Lower leg skin (tissue), 2 donors: ENCODE results near the genes CATSPERG and NCCRP1.

DNA sequence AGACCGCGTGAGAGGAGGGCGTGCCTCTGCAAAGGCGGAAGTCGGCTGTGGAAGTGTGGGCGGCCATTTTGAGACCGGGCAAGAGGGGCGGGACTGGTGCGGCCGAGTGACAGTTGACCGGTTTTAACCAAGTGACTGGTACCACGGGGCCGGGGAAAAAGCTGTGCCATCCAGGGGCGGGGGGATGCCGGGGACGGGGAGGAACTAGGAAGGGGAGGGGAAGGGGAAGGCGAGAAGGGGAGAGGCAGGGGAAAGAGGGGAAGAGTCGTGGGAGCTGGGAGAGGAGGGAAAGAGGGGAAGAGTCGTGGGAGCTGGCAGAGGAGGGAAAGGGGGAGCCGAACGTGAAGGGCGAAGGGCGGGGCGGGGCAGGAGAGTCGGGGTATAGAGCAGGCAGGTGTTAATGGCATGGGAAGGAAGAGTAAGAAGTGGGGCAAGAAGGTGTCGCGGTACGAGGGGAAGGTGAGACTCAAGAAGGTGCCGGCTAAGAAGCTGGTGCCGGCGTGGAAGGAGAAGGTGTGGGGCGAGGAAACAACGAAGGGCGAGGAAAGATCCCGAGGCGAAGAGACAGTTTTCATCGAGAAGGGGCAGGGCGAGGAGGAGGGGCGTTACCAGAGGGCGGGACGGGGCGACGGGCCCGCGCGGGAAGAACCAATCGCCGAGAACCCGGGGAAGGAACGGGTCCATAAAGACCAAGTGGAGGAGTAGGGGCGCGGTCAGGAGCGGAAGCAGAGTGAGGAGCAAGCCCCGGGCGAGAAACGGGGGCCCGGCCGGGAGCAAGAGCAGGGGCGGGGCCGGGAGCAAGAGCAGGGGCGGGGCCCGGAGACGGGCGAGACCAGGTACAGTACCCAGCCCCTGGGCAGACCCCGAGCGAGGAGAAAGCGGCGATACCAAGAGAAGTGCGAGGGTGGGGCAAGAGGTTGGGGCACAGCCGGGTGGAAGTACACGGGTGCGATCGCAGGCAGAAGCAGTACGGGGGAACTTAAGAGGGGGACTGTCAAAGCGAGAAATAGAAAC lies at the start of gene CATSPERG:
Gene CATSPERG, plus strand, starts transcription at position 93 of the 1,014 bp plus-strand sequence.
- PRO-cap: bidirectional peak, plus-strand start at position 134 of the sequence, minus-strand start outside the sequence; bidirectional peak, plus-strand start at position 806 of the sequence, minus-strand start at position 597 of the sequence
- RAMPAGE, long total RNA, 2 experiments: start-site peak on the plus strand in 1 of 2 experiments, centred at position 411 of the sequence, 14 reads per replicate

DNA sequence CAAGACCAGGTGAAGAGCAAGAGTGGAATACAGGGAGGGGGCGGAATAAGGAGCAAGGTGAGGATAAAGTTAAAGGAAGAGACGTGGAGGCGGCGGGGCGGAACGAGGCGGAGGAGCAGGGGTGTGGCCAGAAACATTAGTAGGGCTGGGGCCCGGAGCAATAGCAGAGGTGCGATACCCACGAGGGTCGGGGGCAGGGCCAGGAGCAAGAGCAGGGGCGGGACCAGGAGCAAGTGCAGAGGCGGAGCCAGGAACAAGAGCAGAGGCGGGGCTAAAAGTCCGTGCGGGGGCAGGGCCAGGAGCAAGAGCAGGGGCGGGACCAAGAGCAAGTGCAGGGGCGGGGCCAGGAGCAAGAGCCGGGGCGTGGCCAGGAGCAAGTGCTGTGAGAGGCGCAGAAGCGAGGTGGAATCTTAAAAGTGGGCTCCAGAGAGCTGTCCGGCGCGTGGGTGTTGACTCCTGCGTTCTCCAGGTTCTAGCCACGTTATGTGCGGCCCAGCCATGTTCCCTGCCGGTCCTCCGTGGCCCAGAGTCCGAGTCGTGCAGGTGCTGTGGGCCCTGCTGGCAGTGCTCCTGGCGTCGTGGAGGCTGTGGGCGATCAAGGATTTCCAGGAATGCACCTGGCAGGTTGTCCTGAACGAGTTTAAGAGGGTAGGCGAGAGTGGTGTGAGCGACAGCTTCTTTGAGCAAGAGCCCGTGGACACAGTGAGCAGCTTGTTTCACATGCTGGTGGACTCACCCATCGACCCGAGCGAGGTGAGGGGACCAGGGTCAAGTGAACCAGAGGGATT lies 1.3 kb downstream of the CATSPERG start:
- PRO-cap: bidirectional peak, plus-strand start at position 352 of the sequence, minus-strand start at position 109 of the sequence
- RAMPAGE, long total RNA, 2 experiments: start-site peak on the plus strand in 1 of 2 experiments, centred at positions 333 to 560 of the sequence, 6 to 11 reads per replicate

GRCh38 chr19:38395894-38396157 lies 7.1 kb upstream of the FAM98C start:
- PRO-cap: unidirectional peak, minus-strand start at chr19:38396053
- RAMPAGE, long total RNA, 2 experiments: no peak in any of the 2 experiments

DNA sequence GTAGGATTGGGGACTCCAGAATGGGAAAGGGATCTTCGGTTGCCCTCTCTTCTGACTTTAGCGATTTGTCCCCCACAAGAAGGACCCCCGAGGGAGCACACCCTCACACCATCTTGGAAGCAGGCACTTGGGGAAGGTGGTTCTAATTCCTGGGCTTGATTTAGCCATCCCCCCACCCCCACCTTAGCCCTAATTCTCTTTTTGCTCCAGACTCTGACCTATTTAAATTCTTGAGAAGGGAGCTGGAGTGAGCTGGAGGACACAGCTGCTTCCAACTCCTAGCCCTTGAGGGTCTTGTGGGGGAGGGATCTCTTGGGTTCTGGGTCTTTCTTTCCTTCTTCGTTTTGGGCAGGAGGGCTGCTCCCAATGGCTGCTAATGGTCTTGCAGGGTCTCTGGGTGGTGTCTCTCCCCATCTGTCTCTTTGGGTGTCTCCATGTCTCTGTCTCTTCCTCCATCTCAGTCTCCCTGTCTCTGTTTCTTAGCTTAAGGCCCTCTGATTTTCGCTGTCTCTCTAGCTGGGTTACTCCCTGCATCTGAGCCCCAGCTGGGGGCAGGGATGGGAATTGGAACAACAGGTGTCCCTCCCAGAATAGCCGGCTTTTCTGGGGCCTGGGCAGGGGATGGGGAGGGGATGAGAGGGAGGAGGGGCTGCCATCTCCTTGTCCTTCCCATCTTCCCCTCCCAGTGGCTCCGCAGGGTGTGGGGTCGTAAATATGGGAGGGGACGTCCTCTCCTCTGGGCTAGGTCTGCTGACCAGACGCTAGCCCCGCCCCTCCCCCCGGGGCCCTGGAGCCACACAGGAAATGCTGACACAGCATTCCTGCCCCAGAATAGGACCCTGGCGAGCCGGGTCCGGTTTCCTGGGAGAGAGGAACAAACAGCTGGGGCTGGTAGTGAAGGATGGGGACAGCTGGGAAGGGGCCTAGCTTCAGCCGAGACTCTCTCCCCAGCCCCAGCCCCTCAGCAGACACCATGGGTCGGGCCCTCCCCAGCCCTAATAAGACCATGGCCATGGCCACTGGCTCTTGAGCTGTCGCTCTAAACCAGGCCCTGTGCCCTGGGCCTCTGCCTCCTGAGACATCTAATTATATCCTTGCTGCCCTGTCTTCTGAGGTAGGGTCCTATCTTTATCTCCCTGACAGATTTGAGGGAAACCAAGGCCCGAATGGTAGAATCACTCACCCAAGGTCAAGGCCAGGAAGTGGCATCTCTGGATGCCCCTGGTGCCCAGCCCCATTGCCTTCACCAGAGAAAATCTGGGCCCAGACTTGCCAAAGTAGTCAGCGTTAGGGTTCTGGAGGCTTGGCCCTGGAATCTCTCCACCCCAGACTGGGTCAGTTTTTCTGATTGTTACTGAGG lies 1.1 kb downstream of the RYR1 start:
- PRO-cap: no peak
- RAMPAGE, long total RNA, 2 experiments: no peak in any of the 2 experiments

- PRO-cap: no peak
- RAMPAGE, long total RNA, 2 experiments: no peak in any of the 2 experiments
These were observed 57.0 kb downstream of the RYR1 start for GRCh38 chr19:38490359-38490976.

DNA sequence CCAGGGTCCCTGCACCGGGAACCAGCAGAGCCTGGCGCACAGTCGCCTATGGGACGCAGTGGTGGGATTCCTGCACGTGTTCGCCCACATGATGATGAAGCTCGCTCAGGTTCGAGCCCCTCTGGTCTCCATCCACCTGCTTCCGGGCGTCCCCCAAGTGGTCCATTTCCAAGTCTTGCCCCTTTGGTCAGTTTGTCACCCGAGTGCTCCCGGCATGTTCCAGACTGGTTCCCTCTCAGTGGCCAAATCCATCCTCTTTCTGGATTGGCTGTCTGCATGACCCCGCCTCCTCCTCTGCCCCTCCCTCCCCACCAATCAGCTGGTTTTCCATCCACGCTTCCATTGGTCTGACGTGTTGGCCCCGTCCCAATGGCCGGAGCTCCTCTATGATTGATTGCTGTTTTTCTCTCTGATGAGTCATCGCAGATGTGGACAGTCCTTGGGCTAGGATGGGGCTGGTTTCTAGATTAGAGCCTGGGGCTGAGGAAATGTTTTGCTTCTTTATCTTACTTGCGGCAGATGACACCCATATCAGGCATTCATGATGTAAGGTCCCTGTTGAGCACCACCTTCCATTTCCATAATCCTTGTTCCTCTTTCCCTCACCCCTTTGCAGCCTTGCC lies 73.9 kb downstream of the MAP4K1 start:
- PRO-cap: no peak
- RAMPAGE, long total RNA, 2 experiments: no peak in any of the 2 experiments

DNA sequence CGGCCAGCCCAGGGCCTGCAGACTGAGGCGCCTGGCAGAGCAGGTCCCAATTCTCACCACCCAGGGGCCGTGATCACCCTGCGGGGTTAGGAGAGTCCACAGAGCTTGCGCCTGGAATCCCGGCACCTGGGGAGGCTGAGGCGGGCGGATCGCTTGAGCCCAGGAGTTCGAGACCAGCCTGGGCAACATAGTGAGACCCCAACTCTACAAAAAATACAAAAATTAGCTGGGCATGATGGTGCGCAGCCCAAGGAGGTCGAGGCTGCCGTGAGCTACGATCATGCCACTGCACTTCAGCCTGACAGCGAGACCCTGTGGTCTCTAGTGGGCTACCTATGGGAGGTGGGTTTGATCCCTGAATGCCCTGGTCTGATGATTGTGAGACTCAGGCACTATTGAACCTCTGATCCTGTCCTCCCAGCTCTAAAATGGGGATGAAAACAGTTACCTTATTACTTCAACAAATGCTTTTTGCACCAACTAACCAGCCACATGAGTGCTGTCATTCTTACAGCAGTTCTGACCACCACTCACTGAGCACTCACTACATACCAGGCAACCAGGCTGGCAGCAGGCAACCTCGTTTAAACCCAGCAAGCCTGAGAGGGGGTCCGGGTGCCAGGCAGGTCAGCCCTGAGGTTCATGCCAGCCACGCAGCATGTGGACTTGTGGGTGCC lies 19.5 kb downstream of the CAPN12 start:
- PRO-cap: no peak
- RAMPAGE, long total RNA, 2 experiments: no peak in any of the 2 experiments

GRCh38 chr19:38743921-38744449 lies 289 bp downstream of the CAPN12 start:
- PRO-cap: no peak
- RAMPAGE, long total RNA, 2 experiments: no peak in any of the 2 experiments

- PRO-cap: no peak
- RAMPAGE, long total RNA, 2 experiments: start-site peak on the minus strand in 1 of 2 experiments, at chr19:38790863-38790899 at its widest, 16 reads per replicate
These were observed 1.6 kb downstream of the LGALS7B start for GRCh38 chr19:38790541-38791128.

GRCh38 chr19:38799414-38799833 lies 10.4 kb downstream of the LGALS7B start:
- PRO-cap: no peak
- RAMPAGE, long total RNA, 2 experiments: no peak in any of the 2 experiments

GRCh38 chr19:38841355-38841813 lies 8.4 kb downstream of the HNRNPL start:
- PRO-cap: no peak
- RAMPAGE, long total RNA, 2 experiments: no peak in any of the 2 experiments

GRCh38 chr19:38845187-38846018 lies 4.4 kb downstream of the HNRNPL start:
- PRO-cap: no peak
- RAMPAGE, long total RNA, 2 experiments: no peak in any of the 2 experiments

GRCh38 chr19:38851697-38852214 lies 2.0 kb upstream of the HNRNPL start:
- PRO-cap: bidirectional peak, plus-strand start at chr19:38852103, minus-strand start at chr19:38851908
- RAMPAGE, long total RNA, 2 experiments: no peak in any of the 2 experiments

GRCh38 chr19:38862353-38863058 lies 12.7 kb upstream of the HNRNPL start:
- PRO-cap: no peak
- RAMPAGE, long total RNA, 2 experiments: no peak in any of the 2 experiments

DNA sequence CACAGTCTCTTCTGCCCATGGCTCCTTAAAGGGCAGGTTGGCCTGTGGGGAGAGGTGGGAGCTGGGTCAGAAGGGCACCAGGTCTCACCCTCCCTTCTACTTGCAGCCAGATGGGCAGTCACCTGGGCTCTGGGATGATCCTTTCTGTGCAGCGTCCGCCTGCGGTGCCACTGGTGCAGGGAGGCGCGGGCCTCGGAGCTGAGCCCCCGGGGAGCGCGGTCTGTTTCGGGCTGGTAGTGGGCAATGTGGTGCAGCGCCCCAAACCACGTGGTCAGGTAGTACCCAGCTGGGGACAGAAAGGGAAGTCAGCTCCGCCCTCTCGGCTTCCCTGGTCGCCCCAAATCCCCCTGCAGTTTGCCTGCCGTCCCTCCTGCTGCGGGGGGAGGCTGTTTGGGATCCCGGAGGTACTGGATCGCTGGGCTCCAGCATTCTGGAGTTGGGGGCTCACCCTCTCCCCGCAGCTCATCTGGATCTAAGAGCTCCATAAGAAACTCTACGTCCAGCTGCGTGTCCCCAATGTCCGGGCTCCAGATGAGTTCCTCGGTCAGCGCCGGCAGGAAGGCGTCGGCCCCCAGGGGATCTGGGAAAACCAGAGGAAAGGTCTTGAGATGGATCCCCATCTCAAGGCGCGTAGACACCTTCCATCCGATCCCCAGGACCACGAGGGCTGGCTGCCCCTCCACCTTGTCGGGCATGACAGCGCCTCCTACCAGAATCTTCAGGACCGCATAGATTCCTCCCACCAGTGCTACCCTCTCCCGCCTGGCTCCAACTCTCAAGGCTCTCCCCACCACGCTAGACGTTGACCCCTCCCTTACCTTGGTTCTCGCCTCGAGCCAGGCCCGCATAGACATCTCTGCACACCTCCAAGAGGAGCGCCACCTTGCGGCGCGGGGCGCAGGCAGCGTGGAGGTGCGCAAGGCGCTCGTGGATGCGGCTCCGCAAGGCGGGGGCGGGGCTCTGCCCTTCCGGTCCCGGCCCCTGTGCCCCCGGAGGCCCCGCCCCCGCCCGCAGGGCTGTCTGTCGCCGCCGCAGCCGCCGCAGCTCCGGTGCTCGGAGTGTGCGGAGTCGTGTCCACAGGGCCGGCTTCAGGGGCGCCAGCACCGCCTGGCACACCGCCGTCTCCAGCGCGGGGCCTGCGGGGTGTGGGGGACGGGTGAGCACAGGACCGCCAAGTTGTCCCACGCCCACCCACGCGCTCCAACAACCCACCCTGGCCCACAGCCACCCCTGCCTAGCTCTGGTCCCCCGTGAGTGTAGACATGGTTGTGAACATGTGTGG lies 8.5 kb downstream of the RINL start:
- PRO-cap: bidirectional peak, plus-strand start at position 1,048 of the sequence, minus-strand start at position 828 of the sequence
- RAMPAGE, long total RNA, 2 experiments: start-site peak on the minus strand in 1 of 2 experiments, centred at position 914 of the sequence, 64 reads per replicate

- PRO-cap: no peak
- RAMPAGE, long total RNA, 2 experiments: no peak in any of the 2 experiments
These were observed 1.5 kb downstream of the FBXO27 start for GRCh38 chr19:39030826-39031184.

GRCh38 chr19:39045906-39046699 lies 13.8 kb upstream of the FBXO27 start:
- PRO-cap: no peak
- RAMPAGE, long total RNA, 2 experiments: no peak in any of the 2 experiments

- PRO-cap: no peak
- RAMPAGE, long total RNA, 2 experiments: no peak in any of the 2 experiments
These were observed 10.8 kb downstream of the PAK4 start for GRCh38 chr19:39135958-39137245.

DNA sequence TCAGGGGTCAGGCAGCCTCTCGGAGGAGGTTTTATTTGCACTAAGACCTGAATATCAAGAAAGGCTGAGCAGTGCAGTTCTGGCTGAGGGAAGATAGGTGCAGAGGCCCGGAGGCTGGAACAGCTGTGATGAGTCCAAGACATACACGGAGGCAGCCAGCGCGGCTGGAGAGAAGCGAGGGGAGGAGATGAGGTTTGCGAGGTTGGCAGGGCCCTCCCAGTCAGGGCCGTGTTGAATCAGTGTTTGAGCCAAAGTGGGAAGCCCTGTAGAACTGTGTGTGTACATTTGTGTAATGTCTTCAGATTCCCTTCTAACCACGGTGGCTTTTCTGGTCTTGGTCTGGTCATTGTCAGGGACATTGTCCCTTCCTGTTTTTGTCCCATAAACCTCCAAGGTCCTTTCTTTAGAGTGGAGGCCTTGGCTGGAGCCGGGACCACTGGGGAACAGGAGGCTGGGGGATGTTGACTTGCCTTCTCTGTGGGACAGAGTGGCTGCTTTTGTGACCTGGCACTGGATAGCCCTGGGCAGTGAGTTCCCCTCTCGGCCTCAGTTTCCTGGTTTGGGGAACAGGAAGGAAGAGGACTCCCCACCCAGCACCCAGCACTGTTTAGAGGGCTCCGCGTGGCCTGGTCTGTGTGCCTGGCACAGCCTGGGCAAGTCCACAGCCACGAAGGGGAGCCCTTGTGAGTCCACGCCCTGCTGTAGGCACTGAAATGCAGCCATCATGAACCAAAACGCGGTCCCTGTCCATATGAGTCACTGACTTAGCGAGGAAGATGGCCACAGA lies 35.1 kb downstream of the PAK4 start:
- PRO-cap: no peak
- RAMPAGE, long total RNA, 2 experiments: no peak in any of the 2 experiments

DNA sequence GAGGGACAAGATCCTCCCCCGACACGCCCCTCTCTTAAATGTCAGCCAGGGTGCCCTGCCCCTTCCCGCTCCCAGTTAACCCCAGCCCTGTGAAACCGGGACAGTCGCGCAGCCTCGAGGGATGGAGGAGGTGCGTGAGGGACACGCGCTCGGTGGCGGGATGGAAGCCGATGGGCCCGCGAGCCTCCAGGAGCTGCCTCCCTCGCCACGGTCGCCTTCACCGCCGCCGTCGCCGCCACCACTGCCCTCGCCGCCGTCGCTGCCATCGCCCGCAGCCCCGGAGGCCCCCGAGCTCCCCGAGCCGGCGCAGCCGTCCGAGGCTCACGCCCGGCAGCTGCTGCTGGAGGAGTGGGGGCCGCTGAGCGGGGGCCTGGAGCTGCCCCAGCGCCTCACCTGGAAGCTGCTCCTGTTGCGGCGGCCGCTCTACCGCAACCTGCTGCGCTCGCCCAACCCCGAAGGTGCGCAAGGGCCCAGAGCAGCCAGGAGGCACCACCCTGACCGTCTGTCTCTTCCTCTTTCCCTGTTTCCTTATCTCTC lies at the start of gene NCCRP1:
Gene NCCRP1, plus strand, starts transcription at position 103 of the 537 bp plus-strand sequence.
- PRO-cap: unidirectional peak, plus-strand start at position 103 of the sequence
- RAMPAGE, long total RNA, 2 experiments: start-site peak on the plus strand in 2 of 2 experiments, centred at positions 103 to 326 of the sequence, 28 to 114 reads per replicate